ENCODE results near the gene ELOVL3.

GRCh38 chr10:100997377-100997601, 2.3 kb upstream of the LZTS2 start:
- PRO-cap, result bidirectional peak, plus-strand start at chr10:100997739, minus-strand start at chr10:100997559

DNA sequence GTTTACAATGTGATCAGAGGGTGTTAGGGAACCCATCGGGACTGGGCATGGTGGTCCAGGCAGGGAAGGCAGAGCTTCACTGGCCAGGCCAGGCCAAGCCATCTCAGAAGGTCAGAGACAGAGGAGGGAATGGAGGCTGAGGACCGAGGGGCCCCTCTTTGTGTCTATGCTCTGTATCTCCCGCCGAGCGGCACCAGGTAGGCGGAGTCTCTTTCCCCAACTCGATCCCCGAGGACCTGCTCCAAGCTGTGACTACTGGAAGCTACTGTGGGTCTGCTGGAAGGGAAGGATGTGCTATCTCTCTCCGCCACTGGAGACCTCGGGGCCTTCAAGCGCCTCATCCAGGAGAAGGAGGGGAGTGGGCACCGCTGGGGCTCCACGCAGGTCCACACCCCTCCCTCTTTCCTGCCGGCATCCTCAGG, 15.1 kb upstream of the KAZALD1 start:
- PRO-cap, result no peak

DNA sequence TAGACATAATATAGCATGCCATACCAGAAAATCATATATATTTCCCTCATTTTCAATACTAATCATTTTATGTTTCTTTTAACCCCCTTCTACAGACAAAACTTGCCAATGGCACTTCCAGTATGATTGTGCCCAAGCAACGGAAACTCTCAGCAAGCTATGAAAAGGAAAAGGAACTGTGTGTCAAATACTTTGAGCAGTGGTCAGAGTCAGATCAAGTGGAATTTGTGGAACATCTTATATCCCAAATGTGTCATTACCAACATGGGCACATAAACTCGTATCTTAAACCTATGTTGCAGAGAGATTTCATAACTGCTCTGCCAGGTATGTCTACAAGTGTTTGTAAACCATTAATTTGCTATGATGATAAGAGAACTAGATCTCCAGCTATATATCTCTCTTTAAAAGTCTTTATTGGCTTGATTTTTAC, 66.5 kb downstream of the POLL start:
- PRO-cap, result no peak

DNA sequence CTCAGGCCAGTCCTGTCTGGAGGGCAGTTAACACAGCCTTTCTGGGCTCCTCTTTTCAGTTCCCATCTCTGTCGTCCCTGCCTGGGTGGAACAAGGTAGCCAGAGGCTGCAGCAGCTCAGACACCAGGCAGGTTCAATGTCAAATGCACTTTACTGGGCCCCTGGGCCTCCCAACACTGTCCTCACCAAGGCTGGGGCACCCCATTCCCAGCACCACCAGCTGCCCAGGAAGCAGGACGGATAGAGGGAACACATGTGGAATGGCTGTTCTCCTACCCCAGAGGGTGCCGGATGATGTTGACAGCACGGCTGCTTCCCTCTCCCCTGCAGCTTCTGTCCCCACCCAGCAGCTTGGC, 9.3 kb downstream of the POLL start:
- PRO-cap, result no peak

GRCh38 chr10:101693515-101693946, 1.4 kb downstream of the FBXW4 start:
- PRO-cap, result no peak

DNA sequence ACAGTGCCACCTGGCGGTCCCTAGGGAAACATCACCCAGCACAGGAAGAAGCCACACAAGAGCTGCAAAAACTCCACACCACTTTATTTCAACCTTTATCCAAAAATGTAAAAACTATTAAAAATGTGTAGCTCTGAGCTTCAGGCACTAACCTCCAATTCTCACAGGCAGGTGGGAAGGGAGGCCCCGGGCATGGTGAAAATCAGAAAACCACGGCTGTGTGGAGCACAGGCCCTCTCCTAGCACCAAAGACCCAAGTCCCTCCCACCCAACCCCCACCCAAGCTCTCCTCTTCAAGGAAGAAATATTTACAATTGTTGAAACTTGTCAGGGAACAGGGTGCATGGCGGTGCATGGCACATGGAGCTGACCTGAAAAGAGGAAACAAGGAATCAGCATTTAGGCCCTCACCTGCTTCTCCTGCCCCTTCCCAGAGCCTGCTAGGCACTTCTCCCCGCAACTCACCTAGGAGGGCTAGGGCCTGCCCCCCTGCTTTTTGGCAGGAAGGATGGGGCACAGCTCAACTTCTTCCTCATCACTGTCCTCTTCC, 1.9 kb downstream of the NPM3 start:
- PRO-cap, result no peak

DNA sequence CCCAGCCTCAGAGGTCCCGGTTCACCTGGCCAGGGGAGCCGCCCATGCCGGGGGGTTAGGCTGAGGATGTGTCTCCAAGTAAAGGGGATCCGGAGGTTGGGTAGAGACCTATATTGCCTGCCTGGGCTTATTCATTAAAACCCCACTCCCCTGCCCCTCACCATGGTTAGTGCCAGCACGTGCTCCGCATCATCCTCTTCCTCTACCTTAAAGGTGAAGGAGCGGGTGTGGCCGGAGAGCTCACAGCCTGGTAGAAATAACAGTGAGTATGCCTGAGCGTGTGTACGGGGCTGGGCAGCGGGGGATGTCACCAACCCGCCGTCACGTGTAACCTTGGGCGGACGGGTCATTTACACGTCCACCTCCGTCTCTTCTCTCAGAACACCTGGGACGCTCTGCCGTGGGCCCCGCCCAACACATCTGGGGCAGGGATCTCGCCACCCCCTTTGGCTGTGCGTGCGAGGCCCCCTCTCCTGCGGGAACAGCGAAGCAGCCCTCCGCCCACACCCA, 513 bp downstream of the NPM3 start:
- PRO-cap, result no peak

GRCh38 chr10:101839308-101840526, 3.9 kb downstream of the KCNIP2 start:
- PRO-cap, result no peak

DNA sequence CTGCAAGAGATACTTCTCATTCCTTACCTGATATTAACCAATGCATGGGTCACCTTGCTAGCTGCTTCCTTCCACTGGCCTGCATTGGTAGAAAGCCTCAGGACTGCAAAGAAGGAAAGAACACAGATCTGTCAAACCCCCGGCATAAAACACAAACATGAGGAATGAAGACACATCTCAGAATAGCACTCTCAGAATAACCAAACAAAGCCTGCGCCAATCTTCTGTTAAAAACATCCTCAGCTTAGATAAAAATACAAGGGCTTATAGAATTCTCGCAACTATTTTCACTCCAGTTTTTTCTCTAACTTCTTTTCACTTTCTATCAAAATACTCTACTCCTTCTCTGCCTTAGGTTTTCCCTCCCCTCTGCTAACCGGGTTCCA, 96.2 kb upstream of the KCNIP2 start:
- PRO-cap, result no peak

GRCh38 chr10:102122041-102122531, 1.9 kb upstream of the LDB1 start:
- PRO-cap, result no peak

GRCh38 chr10:102133874-102134332, 1.1 kb downstream of the PPRC1 start:
- PRO-cap, result no peak

DNA sequence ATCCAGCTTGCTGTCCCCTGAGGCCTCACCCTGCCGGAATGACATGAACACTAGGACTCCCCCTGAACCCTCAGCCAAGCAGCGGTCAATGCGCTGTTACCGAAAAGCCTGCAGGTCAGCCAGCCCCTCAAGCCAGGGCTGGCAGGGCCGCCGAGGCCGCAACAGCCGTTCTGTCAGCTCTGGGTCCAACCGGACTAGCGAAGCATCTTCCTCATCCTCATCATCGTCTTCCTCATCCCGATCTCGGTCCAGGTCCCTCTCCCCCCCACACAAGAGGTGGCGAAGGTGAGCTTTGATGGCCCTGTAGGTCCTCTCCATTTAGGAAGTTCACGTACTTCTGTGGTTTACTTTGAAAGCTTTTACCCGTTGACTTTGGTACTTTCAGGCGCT, 5.1 kb upstream of the NOLC1 start:
- PRO-cap, result no peak

DNA sequence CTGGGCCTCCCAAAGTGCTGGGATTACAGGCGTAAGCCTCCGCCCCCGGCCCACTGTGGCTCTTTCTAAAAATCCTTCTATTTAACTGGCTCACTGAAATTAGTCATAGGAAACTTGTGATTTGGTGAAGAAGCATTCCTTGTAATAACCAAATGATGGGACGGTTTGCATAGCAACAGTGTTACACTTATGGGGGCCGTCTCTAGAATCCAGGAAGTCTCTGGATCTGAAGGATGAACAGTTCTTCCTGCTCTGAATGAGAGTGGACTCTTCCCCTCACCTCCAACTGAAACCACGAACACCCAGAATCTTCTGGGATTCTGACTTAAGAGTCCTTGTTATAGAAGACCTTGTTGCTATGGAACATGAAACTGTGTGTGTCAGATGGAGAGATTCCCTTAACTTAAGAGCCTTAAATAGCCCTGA, 23.2 kb downstream of the NOLC1 start:
- PRO-cap, result no peak

- PRO-cap, result bidirectional peak, plus-strand start at chr10:102226339, minus-strand start at chr10:102226108
These were observed at the start of gene ELOVL3 for GRCh38 chr10:102225946-102226612. ELOVL3 (plus strand) TSS chr10:102226299.

DNA sequence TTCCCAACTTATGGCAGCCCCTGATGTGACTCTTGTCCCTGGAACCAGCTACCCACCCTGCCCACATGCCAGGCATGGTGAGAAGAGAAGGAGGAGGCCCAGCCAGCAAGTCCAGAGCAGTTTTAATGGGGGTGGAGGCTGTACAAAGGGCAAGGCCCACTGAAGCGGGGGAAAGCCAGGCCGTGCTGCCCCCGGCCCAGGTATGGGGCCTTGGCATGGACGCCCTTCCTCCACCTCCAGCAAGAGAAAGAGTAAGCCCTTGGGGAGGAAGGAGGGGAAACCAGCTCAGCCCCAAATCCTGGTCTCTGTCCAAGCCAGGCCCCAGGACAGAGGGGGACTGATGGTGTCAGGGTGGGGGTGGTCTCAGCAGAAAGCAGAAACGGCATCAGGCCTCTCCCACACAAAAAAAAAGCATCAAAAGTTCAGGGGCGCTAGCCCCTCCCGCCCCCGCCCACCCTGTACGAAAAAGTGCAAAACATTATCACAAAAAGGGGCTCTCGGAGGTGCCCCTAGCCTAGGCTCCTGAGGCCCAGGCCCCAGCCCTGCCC, 7.1 kb downstream of the NFKB2 start:
- PRO-cap, result no peak

- PRO-cap, result no peak
These were observed 11.3 kb downstream of the PSD start for GRCh38 chr10:102407267-102407742.

GRCh38 chr10:102419940-102420486, 623 bp upstream of the FBXL15 start:
- PRO-cap, result no peak

- PRO-cap, result unidirectional peak, minus-strand start at chr10:102473574
These were observed 12.2 kb downstream of the MFSD13A start for GRCh38 chr10:102473305-102473888.

GRCh38 chr10:102479790-102480468, 18.7 kb downstream of the MFSD13A start:
- PRO-cap, result no peak

- PRO-cap, result no peak
These were observed 30.8 kb upstream of the TRIM8 start for GRCh38 chr10:102613398-102613941.